Progenitor cell of endocrine pancreas (in vitro differentiated cells): ENCODE measurements around a stretch of chr5.

DNA sequence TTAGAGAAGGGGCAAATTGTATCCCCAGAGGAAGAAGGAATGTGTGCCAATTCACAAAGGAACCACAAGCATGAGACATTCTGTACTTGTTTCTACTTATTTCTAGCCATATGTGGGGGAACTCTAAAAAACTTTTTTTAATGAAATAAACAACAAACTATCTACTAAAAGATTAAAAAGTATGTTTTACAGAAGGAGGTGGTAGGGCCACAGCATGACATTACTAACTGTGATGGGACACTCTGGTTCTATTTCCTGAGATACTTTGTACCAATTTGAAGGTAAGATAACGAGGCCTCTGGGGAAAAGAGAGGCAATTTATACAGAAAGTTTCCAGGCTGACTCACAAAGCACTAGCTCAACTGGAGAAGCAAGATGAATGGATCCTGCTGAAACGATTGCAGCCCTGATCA, 22.5 kb downstream of the RANBP3L start:
- PRO-cap: no peak

DNA sequence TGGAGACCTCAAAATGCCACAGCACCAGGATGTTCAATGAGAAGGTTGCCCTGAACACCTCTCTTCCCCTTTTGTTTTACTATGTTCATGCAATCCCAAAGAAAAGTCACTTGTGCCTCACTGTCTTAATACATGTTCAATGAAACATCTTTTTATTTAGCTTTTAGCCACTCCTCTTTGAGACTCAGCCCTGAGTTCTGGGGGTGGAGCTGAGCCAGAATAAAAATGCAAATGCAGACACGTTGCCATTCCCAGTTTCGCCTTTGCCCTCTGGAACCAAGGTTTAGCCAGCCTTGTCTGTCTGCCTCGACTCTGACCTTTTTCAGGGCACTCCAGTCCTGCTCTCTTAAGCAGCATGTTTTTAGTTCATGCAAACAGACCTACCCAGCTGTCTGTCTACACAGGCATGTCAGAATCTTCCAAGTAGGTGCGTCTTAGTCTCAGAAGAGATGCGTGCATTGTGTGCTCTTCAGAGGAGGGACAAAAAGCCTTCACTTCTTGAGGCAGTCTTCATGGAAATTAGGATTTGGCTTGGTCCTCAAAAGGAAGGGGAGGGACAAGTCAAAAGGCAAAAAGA, 82.2 kb upstream of the RANBP3L start:
- PRO-cap: no peak

- PRO-cap: no peak
Measured at GRCh38 chr5:36418156-36418565, 116.5 kb upstream of the RANBP3L start.

- PRO-cap: no peak
Measured at GRCh38 chr5:36535257-36535795, 71.1 kb upstream of the SLC1A3 start.

- PRO-cap: no peak
Measured at GRCh38 chr5:36611481-36612112, 5.2 kb downstream of the SLC1A3 start.

DNA sequence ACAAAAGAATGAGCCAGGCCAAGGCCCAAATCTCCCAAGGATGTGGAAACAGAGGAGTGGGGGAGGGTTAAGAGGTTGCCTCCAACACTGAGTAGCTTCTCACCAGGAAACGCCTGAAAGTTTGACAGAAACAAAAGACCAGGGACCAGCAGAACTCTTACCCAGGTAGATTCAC, 12.6 kb downstream of the SLC1A3 start:
- PRO-cap: no peak

GRCh38 chr5:36652292-36652761, 45.9 kb downstream of the SLC1A3 start:
- PRO-cap: no peak

GRCh38 chr5:36724457-36725520, 118.4 kb downstream of the SLC1A3 start:
- PRO-cap: no peak

GRCh38 chr5:36971635-36972279, 95.2 kb downstream of the NIPBL start:
- PRO-cap: no peak

- PRO-cap: no peak
Measured at GRCh38 chr5:37060728-37061249, 184.2 kb downstream of the NIPBL start.

GRCh38 chr5:37665633-37666425, 174.0 kb downstream of the GDNF start:
- PRO-cap: no peak

DNA sequence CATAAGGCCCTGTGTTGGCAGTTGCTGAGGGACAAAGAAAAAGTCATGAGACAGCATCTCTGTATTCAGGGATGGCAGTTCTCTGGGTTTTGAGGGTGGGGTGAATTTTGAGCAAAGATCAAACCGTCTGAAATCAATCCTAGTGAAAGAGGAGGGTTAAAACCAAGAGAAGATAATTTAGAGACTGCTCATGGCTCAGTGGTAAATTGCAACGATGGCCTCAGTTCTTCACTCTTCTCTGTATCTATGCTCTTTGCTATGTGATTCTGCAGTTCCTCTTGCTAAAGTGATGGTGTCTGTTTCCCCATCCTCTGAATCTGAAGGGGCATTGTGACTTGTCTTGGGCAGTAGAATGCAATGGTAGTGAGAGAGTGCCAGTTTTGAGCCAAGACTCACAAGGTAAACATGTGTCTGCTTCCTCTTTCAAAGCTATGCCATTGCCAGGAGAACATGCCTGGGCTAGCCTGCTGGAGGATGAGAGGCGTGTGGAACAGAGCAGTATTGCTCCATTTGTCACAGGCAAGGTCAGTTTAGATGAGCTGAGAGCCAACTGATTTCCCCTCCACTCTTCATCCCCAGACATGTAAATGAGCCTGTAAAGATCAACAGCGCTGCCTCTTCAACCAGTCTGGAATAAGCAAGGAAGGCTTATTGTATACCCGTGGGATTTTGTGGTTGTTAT, 7.9 kb upstream of the GDNF start:
- PRO-cap: no peak

DNA sequence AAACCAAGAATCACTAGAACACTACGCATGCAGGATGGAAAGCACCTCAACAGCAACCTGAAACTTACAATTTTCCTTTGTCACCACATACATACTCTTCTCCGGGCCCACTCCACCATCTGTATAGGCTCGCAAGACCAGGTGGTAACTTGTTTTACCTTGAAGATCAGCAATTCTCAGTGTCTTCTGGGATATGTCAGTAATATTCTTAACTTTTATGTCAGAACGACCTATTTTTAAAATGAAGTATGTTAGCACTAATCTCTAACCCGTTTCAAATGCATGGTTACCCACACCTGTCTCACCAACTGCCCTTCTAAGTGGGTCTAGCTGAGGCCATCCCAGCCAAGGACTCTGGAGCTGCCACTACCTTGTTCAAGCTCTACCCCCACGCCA, 70.7 kb downstream of the LIFR start:
- PRO-cap: no peak

GRCh38 chr5:38537051-38537835, 19.2 kb downstream of the LIFR start:
- PRO-cap: no peak

GRCh38 chr5:38831976-38832440, 13.8 kb upstream of the OSMR start:
- PRO-cap: no peak

- PRO-cap: no peak
Measured at GRCh38 chr5:38909278-38910084, 63.7 kb downstream of the OSMR start.

DNA sequence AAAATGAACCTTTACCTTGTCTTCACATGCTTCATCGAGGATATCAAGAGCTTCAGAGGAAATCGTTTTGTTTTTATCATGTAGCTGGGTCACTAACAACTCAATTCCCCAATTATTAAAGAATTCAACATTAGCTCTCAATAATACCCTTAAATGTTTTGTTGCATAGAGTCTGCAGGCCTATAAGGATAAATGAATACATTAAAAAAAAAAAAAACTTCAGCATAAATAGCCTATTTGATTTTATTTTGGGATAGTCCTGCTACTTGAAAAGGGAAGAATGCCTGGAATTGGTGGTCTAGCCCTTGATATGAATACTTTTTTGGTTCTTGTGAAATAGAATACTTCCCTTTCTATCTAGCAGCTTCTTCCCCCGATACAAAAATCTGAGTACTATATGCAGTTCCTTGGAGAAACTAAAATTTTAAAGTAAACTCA, 112.9 kb downstream of the OSMR start:
- PRO-cap: no peak

GRCh38 chr5:39100762-39101403, 26.7 kb upstream of the RICTOR start:
- PRO-cap: no peak

GRCh38 chr5:39133308-39133693, 59.1 kb upstream of the RICTOR start:
- PRO-cap: no peak

DNA sequence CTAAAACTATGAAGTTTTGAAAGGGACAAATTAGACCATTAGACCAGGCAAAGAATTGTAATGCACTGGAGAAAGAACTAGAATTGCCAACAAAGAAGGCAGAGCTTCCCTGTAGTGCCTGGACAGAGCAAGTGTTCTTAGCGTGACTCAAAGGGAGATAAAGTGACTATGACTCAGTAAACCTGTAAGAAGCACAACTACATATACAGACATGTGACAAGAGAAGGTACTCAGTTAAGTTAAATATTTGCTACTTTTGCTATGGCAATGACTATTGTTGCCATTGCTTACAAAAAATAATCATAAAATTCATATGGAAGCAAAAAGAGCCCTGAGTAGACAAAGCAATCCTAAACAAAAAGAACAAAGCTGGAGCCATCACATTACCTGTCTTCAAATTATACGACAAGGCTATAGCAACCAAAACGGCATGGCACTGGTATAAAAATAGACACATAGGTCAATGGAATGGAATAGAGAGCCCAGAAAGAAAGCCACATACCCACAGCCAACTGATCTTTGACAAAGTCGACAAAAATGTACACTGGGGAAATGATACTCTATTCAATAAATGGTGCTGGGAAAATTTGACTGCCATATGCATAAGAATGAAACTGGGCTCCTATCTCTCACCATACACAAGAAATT, 54.4 kb downstream of the FYB1 start:
- PRO-cap: no peak